Transverse colon (tissue), 4 donors: ENCODE results near the genes MBTPS1, MEAK7 and USP10.

GRCh38 chr16:83088361-83088641 is 461.5 kb downstream of the CDH13 start:
- PRO-cap, result unidirectional peak, minus-strand start at chr16:83088465
- RAMPAGE, long total RNA, 4 experiments, result no peak in any of the 4 experiments

GRCh38 chr16:83899259-83900323 is 676 bp downstream of the MLYCD start:
- PRO-cap, result bidirectional peak, plus-strand start at chr16:83899574, minus-strand start at chr16:83899579
- RAMPAGE, long total RNA, 4 experiments, result no peak in any of the 4 experiments

GRCh38 chr16:84091847-84092280 is 24.9 kb downstream of the MBTPS1 start:
- PRO-cap, result no peak
- RAMPAGE, long total RNA, 4 experiments, result no peak in any of the 4 experiments

- PRO-cap, result bidirectional peak, plus-strand start at chr16:84116390, minus-strand start at chr16:84116440; bidirectional peak, plus-strand start at chr16:84117057, minus-strand start at chr16:84116919
- RAMPAGE, long total RNA, 4 experiments, result start-site peak on the plus strand in 3 of 4 experiments, at chr16:84117036-84117061 at its widest, 18 to 33 reads per replicate; start-site peak on the minus strand in 3 of 4 experiments, at chr16:84116771-84116933 at its widest, 20 to 1,484 reads per replicate
Observed at GRCh38 chr16:84116116-84117172, at the start of gene MBTPS1. TSS of gene MBTPS1 (minus strand) at chr16:84116942.

DNA sequence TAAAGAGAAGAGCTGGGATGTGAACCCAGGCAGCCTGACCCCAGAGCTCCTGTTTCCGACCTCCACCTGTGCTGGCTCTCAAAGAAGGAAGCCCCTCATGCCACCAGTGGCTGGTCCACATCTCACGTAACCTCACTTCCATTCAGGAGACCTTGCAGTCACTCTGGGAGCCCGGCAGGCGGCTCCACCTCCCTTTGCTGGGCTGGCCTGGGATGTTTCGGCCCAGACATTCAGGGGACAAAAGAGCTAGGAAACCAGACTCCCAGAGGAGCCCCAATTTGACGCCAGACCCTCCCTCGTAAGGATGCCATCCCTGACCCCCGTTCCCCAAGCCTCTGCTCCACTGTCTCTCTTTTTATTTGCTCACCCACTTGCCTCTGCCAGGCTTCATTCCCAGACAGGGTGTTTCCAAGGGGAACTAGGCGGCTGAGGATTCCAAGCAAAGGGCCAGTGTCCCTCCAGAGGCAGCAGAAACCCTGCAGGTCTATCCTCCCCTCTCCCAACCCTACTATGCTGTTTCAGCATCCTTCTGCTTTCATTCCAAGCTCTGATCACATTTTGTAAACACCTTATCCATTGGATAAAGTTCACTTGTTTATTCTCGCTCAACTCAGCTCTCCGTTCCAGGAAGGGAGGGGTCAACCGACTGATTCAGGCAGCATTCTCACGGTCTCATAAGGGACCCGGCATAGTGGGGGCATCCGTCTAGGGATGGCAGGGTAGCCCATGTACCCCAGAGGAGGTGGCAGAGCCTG is 2.7 kb downstream of the TAF1C start:
- PRO-cap, result no peak
- RAMPAGE, long total RNA, 4 experiments, result no peak in any of the 4 experiments

- PRO-cap, result bidirectional peak, plus-strand start at chr16:84185014, minus-strand start at chr16:84184861
- RAMPAGE, long total RNA, 4 experiments, result start-site peak on the plus strand in 1 of 4 experiments, at chr16:84185248-84185283 at its widest, 15 reads per replicate
Observed at GRCh38 chr16:84184727-84185776, 1.8 kb downstream of the TAF1C start.

GRCh38 chr16:84196920-84197391 is 6.0 kb downstream of the ADAD2 start:
- PRO-cap, result no peak
- RAMPAGE, long total RNA, 4 experiments, result no peak in any of the 4 experiments

DNA sequence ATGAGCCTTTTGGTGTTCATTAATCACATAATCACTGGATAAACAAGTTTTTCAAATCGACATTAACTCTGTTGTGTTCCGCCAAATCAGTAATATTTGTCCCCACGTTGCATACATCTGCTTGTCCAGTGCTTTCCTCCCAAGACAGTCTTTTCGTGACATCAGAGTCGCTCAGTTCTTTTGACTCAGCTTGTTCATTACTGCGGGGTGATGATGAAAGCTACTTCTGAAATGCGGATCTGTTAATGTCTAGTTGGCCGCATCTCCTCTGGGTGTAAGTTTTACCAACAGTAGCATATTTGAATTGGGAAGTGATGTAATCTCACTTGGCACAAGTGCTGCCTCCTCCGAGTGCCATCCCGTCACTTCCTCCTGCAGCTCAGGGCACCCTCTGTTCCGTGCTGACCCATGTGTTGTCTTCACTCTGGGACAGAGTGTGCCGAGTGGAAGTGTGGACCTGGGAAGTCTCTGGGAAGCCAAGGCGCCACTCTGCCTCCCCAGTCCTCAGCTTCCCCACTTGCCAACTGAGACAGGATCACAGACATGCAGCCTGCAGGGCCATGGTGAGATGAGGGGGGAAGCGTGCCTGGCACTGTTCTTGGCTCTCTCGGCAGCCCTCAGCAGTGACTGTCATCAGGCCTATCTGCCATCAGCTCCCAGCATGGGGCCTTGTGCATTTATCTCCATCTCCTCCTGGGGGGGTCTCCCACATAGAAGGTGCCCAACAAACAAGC is 8.9 kb downstream of the ADAD2 start:
- PRO-cap, result bidirectional peak, plus-strand start at position 422 of the sequence, minus-strand start at position 149 of the sequence
- RAMPAGE, long total RNA, 4 experiments, result no peak in any of the 4 experiments

- PRO-cap, result no peak
- RAMPAGE, long total RNA, 4 experiments, result no peak in any of the 4 experiments
Observed at GRCh38 chr16:84333058-84333815, 35.1 kb upstream of the ATP2C2 start.

- PRO-cap, result bidirectional peak, plus-strand start at chr16:84504835, minus-strand start at chr16:84504598
- RAMPAGE, long total RNA, 4 experiments, result start-site peak on the minus strand in 4 of 4 experiments, at chr16:84504573-84504668 at its widest, 22 to 154 reads per replicate
Observed at GRCh38 chr16:84503923-84505019, at the start of gene MEAK7. TSS of gene MEAK7 (minus strand) at chr16:84504659.

- PRO-cap, result no peak
- RAMPAGE, long total RNA, 4 experiments, result no peak in any of the 4 experiments
Observed at GRCh38 chr16:84507209-84507811, 2.9 kb upstream of the MEAK7 start.

DNA sequence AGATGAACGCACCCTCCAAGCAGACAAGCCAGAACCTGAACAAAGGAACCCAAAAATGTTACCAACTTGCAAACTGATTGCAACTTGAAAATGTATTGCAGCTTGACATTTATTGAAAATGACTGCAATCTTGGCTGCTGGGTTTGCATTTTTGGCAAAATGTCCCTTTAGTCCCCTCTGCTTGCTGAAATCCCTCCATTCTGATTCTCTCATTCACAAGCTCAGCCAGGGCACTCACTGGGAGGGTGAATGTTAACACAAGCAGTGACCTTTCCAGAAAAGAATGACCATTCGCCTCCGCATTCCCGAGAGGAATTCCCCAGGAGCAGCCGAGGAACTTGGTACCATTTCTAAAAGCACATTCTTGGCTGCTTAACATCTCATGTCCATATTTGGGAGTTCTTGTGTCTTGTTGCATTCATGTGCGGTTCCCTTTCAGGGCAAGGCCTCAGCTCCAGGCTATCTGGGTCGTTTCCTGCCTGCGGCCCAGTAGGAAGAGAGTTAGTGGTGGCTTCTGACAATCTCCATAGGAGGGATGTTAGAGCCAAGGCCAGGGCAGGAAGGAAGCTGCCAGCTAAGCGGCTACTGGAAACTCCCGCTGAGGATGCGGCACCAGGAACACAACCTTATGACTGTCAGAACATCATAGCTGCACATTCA is 27.7 kb upstream of the MEAK7 start:
- PRO-cap, result no peak
- RAMPAGE, long total RNA, 4 experiments, result no peak in any of the 4 experiments

DNA sequence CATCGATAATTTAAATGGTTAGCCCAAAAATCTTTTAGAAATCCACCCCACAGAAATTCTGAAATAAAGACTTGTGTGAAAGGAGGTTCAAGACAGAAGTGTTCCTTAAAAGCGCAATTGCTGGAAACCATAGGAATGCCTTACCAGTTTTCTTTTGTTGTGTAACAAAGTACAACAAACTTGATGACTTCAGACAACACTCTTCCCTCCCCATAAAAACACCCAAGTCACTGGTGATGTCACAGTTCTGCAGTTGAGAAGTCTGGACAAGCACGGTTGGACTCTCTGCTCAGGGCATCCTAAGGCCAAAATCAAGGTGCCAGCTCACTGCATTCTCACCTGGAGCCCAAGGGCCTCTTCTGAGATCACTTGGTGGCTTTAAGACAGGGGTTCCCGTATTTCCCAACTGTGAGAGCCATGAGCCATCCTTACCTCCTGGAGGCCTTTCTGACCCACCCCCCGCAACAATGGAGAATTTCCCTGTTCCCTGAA is 45.6 kb upstream of the MEAK7 start:
- PRO-cap, result no peak
- RAMPAGE, long total RNA, 4 experiments, result no peak in any of the 4 experiments

- PRO-cap, result bidirectional peak, plus-strand start at chr16:84559412, minus-strand start at chr16:84559293
- RAMPAGE, long total RNA, 4 experiments, result no peak in any of the 4 experiments
Observed at GRCh38 chr16:84559148-84559510, 54.7 kb upstream of the MEAK7 start.

DNA sequence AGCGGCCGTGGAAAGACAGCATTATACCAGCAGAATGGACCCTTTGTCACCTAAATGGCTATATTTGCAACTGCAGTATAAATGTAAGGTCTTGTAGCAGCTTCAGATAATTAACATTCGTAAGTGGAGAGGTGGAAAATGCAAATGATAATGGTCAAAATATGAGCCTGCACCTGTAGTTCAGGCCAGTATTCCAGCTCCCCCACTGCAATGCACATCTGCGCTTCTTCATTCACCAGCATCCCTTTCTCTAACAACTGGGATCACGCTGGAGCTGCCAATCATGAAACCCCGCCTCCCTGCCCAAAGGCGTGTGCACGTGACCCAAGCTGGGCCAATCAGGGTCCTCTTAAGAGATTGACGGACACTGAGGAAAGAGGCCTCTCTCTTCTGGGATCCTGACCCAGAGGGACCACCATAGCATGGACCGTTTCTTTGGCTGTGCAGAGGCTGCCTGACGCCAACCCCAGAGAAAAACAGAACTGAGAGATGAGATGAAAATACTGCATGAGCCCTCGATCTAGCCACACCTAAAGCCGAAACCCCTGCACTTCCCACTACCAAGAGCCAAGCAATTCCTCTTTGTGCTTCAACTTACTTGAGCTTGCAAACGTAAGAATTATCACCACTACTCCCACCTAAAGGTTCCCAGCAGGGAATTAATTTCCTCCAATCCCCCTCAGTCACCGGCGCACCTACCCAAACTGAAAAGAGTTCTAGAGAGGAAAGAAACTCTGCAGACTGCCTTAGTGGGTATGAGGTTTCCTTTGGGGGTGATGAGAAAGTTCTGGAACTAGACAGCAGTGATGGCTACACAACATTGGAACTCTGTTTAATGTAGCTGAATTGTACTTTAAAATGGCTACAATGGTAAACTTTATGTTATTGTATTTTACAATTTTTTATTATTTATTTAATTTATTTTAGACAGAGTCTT is 31.9 kb downstream of the COTL1 start:
- PRO-cap, result no peak
- RAMPAGE, long total RNA, 4 experiments, result no peak in any of the 4 experiments

DNA sequence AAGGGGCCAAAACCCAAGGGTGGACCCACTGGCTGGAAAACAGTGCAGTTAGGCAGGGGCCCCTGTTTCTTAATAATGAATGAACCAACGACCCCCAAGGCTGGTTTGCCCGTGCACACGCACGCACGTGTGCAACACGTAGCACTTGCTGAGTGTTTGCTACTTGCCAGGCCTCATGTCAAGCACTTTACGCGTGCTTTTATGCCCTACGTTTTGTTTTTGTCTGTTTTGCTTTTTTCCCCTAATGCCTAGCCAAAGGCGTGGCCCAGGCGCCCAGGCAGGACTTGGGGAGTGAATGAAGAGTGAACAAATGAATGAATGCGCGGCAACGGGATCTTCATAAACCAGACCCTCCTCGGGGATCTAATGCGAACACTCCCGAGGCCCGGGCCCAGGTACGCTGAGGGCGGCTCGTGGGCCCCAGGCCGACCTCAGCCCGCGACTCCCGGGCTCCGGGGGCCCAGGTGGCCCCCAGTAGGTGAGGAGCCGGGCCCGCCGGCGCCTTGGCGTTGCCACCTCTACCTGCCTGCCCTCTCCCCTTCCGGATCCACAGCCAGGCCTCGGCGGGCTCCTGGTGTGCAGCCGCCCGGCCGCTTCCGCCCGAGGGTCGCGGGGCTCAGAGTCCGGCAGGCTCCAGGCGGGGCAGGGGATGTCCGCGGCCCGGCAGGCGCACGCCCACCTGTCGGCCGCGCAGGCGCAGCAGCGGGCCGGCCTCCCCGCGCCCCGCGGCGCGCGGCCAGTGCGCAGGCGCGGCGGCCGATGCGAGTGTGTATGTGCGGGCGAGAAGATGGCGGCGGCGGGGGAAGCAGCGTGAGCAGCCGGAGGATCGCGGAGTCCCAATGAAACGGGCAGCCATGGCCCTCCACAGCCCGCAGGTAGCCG is at the start of gene USP10:
Gene USP10, plus strand, starts transcription at position 764 of the 882 bp plus-strand sequence.
- PRO-cap, result bidirectional peak, plus-strand start at position 772 of the sequence, minus-strand start at position 681 of the sequence
- RAMPAGE, long total RNA, 4 experiments, result start-site peak on the plus strand in 4 of 4 experiments, centred at positions 768 to 780 of the sequence, 40 to 1,131 reads per replicate

DNA sequence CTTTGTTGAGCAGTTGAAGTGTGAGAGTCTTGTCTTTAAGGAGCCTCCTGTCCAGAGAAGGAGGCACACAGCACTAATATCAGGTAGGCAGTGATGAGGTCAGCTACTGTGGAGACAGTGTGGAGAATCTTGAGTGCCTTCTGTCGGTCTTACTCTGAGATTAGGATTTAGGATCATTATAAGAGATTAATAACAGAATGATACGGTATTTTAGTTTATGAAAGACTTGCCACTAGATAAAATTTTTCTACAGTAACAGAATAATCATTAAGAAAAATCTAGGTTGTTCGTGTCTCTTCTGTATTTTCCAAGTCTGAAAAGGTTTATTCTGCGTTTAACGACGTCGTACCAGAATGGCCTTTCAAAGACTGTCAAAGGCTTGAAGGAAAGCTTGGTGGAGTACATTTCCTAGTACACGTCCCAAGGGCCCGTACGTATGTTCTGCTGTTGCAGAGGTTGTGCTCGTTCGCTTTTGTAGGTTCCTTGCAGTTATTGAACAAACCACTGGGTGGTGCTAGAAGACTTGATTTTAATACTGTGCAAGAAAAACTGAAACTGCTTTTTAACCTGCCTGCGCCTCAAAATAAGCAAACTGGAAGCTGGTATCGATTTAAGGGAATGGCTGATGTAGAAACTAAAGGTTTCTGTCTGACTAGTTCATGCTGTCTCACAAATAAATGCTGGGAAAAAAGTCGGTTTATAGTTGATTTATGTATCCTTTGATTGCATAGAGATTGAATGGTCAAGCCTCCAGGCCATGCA is 54.4 kb downstream of the USP10 start:
- PRO-cap, result no peak
- RAMPAGE, long total RNA, 4 experiments, result no peak in any of the 4 experiments

GRCh38 chr16:84765422-84766464 is 54.0 kb upstream of the CRISPLD2 start:
- PRO-cap, result no peak
- RAMPAGE, long total RNA, 4 experiments, result no peak in any of the 4 experiments

DNA sequence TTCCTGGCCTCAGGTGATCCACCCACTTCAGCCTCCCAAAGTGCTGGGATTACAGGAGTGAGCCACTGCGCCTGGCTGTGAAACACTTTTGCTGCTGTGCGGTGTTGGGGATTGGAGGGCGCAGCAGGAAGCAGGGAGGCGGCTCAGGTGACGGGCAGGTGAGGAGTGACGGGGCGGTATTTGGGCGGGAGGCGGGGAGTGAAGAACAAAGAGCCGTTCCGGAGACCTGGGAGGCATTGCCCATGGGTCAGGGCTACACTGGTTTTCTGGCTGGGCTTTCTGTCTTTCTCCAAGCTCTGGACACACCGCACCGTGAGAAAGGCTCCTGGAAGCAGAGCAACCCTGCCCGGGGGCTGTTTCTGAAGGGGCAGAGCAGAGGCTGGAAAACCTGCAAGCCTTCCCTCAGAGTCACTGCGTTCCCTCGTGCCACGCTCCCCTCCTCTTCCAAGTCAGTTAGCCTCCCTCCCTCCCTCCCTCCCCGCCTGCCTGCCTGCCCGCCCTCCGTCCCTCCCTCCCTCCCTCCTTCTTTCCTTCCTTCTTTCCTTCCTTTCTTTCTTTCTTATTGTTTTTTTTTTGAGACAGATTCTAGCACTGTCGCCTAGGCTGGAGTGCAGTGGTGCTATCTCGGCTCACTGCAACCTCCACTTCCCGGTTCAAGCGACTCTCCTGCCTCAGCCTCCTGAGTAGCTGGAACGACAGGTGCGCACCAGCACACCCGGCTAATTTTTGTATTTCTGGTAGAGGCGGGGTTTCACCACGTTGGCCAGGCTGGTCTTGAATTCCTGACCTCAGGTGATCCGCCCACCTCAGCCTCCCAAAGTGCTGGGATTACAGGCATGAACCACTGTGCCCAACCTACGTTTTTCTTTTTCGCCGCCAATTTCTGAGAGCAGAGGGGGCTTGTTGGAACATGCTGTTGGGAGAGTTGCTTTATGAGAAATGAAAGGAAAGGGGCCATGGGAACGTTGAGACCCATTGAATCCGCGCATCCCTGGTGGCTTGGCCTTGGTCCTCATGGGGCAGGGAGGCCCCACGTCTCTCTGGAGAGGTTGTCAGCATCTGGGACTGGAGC is 22.4 kb downstream of the CRISPLD2 start:
- PRO-cap, result bidirectional peak, plus-strand start at position 208 of the sequence, minus-strand start at position 90 of the sequence; unidirectional peak, minus-strand start at position 451 of the sequence
- RAMPAGE, long total RNA, 4 experiments, result no peak in any of the 4 experiments

GRCh38 chr16:84847615-84847801 is 27.7 kb downstream of the CRISPLD2 start:
- PRO-cap, result no peak
- RAMPAGE, long total RNA, 4 experiments, result no peak in any of the 4 experiments